ENCODE data around the gene WFS1.

GRCh38 chr4:6269370-6270168 lies at the start of gene WFS1:
Gene WFS1, plus strand, starts transcription at chr4:6269850.
- PRO-cap, result bidirectional peak, plus-strand start at chr4:6269891, minus-strand start at chr4:6269586
- RAMPAGE, long total RNA, 4 experiments, result start-site peak on the plus strand in 4 of 4 experiments, at chr4:6269831-6270009 at its widest, 7 to 97 reads per replicate

DNA sequence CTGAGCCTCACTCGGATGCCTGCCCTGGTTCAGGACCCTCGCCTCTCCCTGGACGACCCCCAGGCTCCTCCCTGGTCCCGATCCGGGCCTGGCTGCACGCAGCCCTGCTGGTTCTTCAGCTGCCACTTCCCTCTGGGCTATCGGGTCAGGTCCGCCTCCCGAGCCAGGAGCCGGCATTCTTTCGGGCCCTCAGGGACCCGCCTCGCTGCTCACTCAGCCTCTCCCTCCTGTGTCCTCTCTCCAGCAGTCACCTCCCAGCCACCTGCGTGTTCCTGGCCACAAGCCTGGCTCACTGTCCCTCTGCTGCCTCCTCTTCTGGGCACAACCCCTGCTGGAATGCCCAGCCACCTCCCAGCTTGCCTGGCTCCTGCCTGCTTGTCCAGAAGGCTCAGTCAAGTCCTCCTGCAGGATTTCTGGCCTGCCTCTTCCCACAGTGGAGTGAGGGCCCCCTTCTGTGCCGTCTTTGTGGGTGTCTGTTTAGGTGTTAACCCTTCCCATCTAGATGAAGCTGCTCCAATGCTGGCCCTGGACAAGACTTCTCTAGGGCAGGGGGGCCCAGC lies 2.1 kb downstream of the WFS1 start:
- PRO-cap, result unidirectional peak, minus-strand start at position 132 of the sequence
- RAMPAGE, long total RNA, 4 experiments, result no peak in any of the 4 experiments

DNA sequence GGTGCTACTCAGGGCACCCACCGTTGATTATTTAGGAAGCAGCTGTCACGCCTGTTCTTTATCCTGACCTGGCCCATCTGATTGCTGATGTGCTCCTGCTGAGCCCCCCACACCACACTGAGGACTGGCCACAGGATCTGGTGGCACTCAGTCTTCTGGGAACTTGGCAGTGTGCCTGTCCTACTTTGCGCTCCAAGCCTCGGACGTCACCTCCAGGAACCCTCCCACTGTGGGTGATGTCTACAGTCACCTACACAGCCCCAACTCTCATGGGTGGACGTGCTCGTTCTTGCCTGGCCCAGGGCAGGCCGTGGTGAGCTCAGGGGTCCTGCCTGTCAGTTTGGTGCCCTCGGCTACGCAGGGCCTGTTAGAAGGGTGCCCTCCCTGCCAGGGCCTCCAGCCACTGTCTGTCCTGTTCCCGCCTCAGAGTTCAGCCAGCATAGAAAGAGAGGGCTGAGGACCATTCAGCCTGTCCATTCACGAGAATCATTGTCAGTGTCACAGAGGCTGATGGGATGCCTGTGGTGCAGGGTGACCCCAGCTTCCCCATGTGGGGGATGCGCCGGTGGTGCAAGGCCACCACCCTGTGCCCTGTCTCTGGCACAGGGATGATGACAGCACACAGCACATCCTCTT lies 12.2 kb downstream of the WFS1 start:
- PRO-cap, result unidirectional peak, minus-strand start at position 119 of the sequence
- RAMPAGE, long total RNA, 4 experiments, result start-site peak on the plus strand in 1 of 4 experiments, centred at position 460 of the sequence, 5 reads per replicate

- PRO-cap, result no peak
- RAMPAGE, long total RNA, 4 experiments, result no peak in any of the 4 experiments
These were observed 9.0 kb downstream of the BLOC1S4 start for GRCh38 chr4:6725038-6725237.

DNA sequence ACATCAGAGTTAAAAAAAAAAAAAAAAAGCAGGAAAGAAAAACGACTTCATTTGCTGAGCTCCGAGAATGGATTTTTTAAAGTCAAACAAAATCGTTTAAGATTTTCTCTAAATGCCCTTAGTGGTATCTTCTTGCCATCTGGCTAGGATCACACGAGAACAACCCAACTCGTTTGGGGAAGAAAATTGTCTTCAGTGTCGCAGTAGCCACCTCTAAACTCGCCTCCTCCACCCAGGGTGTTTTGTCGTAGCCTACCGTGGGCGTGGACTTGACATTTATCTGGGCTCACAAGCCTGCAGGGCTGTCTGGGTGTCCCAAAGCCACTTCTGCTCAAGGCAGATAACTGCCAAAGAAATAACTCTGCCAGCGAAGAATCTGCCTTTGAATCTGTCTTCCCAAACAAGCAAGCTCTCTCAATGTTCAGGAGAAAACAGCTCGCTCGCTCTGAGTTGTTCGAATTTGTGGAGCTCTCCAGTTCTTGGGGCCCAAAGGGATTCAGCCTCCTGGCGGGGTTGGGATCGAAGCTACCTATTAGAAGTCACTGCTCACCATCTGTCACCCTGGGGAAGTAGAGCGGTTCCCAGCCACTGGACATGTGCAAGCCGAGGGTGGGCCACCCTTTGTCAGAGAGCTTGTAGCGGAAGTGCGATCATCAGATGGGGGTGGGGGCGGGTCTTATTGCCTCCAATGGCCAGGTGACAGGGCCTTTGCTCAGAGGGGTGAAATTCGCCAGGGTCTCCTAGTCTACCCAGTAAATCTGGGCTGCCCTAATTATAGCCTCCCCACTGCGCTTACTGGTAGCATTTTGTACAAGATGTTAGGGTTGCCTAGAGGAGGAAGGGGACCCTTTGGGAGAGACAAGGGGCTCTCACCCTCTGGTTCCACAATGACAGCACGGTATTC lies 14.8 kb downstream of the BLOC1S4 start:
- PRO-cap, result no peak
- RAMPAGE, long total RNA, 4 experiments, result no peak in any of the 4 experiments

- PRO-cap, result no peak
- RAMPAGE, long total RNA, 4 experiments, result no peak in any of the 4 experiments
These were observed 11.7 kb downstream of the KIAA0232 start for GRCh38 chr4:6793827-6794997.

- PRO-cap, result no peak
- RAMPAGE, long total RNA, 4 experiments, result no peak in any of the 4 experiments
These were observed 1.3 kb upstream of the TBC1D14 start for GRCh38 chr4:6908124-6908830.

- PRO-cap, result no peak
- RAMPAGE, long total RNA, 4 experiments, result no peak in any of the 4 experiments
These were observed 1.7 kb downstream of the TBC1D14 start for GRCh38 chr4:6910944-6912053.

GRCh38 chr4:7031851-7032482 lies 10.8 kb downstream of the CCDC96 start:
- PRO-cap, result no peak
- RAMPAGE, long total RNA, 4 experiments, result no peak in any of the 4 experiments

DNA sequence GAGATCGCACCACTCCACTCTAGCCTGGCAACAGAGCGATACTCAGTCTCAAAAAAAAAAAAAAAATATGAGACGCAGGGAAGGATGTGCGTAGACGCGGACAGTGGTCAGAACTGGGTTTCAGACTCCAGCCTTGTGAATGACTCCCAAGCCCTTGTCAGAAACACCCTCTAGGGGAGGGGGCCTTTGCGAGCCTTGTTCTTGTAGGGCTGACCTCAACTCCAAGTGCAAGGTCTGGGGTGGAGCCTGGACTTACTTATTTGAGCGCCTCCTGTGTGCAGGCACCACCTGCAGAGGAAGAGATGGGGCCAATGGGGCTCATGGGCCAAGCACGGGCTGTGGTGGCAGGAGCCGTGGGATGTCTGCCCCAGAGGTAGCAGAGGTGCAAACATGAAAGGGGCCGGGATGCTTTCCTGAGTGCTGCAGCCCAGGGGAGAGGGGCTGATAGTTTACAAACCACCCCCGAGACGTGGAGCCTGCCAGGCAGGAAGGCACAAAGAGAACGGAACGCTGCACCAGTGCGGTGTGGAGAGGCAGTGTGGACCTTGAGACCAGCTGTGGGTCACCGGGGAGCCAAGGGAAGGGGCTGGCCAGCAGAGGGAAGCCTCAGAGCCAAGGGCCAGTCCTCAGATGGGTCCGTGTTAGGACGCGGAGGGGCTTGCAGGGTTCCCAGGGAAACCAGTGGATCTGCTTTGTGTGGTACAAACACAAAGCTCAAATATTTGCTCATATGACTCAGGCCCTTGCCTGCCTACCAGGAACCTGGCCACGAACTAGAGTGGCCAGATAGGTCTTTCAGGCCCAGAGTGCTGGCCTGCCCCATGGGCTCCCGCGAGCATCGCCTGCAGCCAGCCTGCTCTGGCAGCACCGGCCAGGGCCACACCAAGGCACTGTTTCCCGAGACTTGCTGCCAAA lies 8.4 kb downstream of the CCDC96 start:
- PRO-cap, result no peak
- RAMPAGE, long total RNA, 4 experiments, result no peak in any of the 4 experiments

DNA sequence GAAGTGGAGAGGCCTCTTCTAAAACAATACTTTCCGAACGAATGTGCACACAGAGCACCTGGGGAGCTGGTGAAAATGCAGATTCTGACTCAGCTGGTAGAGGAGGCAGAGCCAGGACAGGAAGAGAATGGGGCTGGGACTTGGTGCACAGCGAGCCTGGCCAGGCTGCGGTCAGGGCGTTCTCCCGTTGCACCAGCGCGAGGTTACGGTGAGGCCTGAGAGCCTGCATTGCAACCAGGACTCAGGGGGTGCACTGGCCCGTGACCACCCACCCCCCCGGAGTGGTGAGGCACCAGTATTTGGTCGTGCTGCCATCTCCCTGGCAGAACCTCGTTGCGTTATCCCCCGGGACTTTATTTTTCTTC lies 2.7 kb downstream of the TADA2B start:
- PRO-cap, result no peak
- RAMPAGE, long total RNA, 4 experiments, result no peak in any of the 4 experiments

- PRO-cap, result no peak
- RAMPAGE, long total RNA, 4 experiments, result no peak in any of the 4 experiments
These were observed 3.9 kb downstream of the GRPEL1 start for GRCh38 chr4:7063881-7064408.

- PRO-cap, result unidirectional peak, plus-strand start at chr4:7155681
- RAMPAGE, long total RNA, 4 experiments, result no peak in any of the 4 experiments
These were observed 36.9 kb upstream of the SORCS2 start for GRCh38 chr4:7155225-7156039.

GRCh38 chr4:7276547-7276896 lies 84.2 kb downstream of the SORCS2 start:
- PRO-cap, result no peak
- RAMPAGE, long total RNA, 4 experiments, result no peak in any of the 4 experiments

- PRO-cap, result no peak
- RAMPAGE, long total RNA, 4 experiments, result no peak in any of the 4 experiments
These were observed 29.1 kb downstream of the AFAP1 start for GRCh38 chr4:7910456-7911096.

DNA sequence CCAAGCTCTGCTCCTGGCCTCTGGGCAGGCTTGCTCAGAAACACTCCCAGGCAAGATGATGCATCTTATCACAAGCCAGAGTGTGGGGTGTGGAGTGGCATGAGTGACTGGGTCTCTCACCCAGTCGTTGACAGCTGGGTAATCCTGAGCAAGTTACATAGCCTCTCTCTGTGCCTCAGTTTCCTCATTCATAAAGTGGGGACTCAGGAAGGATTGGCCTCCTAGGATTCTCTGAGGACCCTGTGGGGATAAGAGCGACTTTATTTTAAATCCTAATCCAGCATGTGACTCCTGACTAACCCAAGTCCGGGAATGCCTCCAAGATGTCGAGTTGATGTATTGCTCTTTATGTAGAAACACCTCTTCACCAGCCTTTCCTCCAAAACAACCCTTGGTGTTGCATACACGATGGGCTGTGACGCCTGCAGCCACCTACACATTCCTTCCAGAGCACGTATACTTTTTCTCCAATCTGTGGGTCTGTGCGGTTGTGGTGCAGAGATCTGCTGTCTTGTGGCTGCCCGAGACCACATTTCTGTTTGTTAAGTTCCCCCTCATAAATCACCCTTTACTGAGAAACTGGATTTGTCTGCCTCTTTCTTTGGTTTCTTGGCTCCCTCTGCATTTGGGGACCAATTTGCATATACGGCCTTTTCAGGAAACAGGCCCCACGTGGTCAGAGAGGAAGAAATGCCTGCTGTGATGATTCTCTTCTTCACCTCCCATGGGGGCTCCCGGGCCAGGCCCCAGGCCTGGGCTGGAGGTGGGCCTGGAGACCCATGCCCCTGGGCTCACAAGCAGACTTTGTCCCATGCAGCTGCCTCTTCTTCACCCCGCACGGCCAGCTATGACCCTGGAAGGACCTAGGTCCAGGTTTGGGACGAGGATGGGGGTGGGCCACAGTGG lies 21.1 kb upstream of the AFAP1 start:
- PRO-cap, result no peak
- RAMPAGE, long total RNA, 4 experiments, result no peak in any of the 4 experiments

GRCh38 chr4:7972088-7972490 lies 32.4 kb upstream of the AFAP1 start:
- PRO-cap, result no peak
- RAMPAGE, long total RNA, 4 experiments, result no peak in any of the 4 experiments

DNA sequence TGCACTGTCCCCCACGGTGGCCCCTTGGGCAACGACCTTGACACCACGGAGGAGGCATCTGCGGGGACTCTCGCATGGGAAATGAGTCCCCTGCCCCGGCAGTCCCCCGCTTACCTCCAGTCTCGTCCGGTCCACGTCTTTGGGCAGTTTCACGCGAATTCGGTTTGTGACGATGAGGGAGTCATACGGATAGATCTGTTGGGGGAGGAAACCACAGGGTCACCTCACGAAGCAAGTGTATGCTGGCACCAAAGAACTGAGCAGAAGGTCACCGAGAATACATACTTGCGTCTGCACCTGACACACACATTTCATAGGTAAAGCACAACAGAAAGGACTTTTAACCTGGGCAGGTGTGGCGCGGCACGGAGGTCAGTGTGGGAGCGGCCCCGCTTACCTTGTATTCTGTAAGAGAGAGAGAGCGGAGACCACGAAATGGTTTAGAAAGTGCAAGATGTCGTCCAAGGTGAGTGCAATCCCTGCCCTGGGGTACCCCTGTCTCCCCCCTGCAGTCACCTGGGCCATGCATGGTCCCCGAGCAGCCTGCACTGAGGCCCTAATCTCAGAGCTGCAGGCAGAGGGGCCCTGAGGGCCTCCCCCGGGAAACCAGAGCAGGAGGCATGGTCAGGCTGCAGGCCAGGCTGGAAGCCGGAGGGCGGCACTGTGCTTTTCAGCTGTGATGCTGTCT lies 43.6 kb upstream of the AFAP1 start:
- PRO-cap, result bidirectional peak, plus-strand start at position 369 of the sequence, minus-strand start at position 313 of the sequence
- RAMPAGE, long total RNA, 4 experiments, result start-site peak on the plus strand in 1 of 4 experiments, centred at position 406 of the sequence, 18 reads per replicate; start-site peak on the minus strand in 2 of 4 experiments, centred at positions 316 to 322 of the sequence, 26 to 34 reads per replicate

DNA sequence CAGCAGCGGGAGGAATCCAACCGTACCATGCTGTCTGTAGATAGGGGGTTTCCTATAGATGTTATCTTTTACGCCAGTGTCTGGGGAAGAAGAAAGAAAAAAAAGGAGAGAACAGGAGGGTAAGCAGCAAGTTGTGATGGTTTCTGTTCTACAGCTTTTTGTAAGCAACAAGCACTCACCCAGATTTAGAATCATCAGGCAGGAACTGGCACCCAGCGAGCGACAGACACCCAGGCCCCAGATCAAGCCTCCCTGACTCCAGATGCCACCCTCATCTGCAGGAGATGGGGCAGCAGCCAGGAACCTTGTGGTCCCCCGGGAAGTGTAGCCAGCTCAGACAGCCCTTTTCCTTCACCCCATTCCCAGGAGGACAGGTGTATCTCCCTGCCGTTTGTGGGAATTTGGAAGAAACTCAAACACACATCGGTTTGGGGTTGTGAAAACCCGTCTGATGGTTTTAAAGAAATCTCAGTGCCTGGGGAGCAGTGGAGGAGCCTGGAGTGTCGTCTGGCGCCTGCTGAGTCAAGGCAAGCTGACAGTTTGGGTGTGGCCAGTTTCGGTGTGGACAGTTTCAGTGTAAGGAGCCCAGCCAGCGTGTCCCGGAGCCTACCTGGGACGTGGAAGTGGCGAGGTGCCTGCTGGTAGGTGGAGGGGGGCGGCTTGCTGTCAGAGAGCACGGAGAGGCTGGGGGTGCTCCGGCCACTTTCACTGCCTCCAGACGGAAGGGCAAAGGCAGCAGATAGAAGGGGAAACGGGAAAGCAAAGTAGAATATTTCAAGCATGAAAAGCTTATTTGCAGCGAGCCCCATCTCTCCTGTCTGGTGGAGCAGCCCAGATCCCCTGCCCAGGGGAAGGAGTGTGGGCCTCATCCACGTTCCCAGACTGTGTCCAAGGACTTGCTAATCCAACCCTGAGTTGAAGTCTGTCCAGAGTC lies 80.2 kb upstream of the AFAP1 start:
- PRO-cap, result no peak
- RAMPAGE, long total RNA, 4 experiments, result no peak in any of the 4 experiments

- PRO-cap, result no peak
- RAMPAGE, long total RNA, 4 experiments, result no peak in any of the 4 experiments
These were observed 15.2 kb downstream of the ABLIM2 start for GRCh38 chr4:8143469-8143849.